ENCODE results near the genes LLGL2, SAP30BP and EXOC7.

DNA sequence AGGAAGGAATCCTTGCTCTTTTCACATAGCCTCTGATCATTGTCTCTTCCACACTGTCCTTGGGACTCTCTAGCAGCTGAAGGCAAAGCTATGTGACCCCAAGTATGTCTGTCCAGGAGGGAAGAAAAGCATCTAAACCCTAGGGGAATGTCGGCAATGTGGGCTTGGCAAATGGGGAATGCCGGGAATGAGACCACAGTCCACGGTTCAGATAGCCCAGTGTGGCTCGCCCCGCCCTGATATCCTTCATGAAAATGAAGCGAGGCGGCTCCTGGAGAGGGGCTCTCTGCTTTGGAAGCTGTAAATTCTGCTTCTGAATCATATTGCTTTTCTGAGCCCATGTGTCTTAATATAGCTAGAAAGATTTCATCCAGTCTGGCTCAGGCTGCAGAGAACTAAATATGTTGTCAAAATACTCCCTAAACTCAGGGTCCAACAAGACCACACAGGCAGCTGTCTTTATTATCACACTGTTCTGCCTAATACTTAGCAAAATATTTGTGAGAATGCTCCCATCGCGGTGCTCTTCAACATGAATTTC lies 25.0 kb upstream of the GRB2 start:
- PRO-cap, 3 experiments: no peak in any of the 3 experiments
- RRBS: no CpG with 5 or more reads among the region's 9 CpGs

GRCh38 chr17:75456768-75457649 lies 574 bp downstream of the TMEM94 start:
- PRO-cap, 3 experiments: no peak in any of the 3 experiments
- RRBS: 4% methylated on average over 6 of the region's 48 CpGs

DNA sequence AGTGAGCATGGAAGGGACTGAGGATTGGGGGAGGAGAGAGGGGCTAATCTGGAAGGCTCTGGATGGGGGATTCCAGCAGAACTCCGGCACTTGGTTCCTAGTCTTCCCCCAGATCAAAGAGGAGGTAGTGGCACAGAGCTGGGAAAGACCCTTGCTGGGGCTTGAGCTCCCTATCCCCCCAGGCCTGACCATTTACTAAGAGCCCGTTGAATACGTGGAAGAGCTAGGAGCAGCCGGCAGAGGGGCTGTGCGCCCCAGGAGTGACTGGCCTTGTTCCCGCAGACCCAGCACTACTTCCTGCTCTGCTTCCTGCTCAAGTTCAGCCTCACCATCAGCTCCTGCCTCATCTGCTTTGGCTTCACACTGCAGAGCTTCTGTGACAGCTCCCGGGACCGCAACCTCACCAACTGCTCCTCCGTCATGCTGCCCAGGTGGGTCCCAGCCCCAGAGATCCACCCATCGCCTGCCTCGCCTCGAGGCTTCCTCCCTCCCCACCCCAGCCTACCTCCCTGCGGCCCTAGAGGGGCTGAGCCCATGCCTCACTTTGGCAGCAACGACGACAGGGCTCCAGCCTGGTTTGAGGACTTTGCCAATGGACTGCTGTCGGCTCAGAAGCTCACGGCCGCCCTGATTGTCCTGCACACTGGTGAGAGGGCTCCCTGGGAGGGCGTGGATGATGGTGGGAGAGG lies 17.3 kb downstream of the CASKIN2 start:
- PRO-cap, 3 experiments: no peak in any of the 3 experiments
- RRBS: no CpG with 5 or more reads among the region's 19 CpGs

GRCh38 chr17:75511516-75512615 lies 3.5 kb downstream of the CASKIN2 start:
- PRO-cap, 3 experiments: no peak in any of the 3 experiments
- RRBS: no CpG with 5 or more reads among the region's 13 CpGs

- PRO-cap, 3 experiments: peak in 3 of 3 experiments; most common plus-strand start chr17:75525697 (in 3)
- RRBS: 2% methylated on average over 27 of the region's 32 CpGs
Observed at GRCh38 chr17:75525647-75525867, at the start of gene LLGL2. Gene LLGL2, plus strand, starts transcription at chr17:75525697.

GRCh38 chr17:75549740-75550236 lies 24.3 kb downstream of the LLGL2 start:
- PRO-cap, 3 experiments: peak in 1 of 3 experiments; most common minus-strand start chr17:75549950 (in 1)
- RRBS: no CpG with 5 or more reads among the region's 14 CpGs

DNA sequence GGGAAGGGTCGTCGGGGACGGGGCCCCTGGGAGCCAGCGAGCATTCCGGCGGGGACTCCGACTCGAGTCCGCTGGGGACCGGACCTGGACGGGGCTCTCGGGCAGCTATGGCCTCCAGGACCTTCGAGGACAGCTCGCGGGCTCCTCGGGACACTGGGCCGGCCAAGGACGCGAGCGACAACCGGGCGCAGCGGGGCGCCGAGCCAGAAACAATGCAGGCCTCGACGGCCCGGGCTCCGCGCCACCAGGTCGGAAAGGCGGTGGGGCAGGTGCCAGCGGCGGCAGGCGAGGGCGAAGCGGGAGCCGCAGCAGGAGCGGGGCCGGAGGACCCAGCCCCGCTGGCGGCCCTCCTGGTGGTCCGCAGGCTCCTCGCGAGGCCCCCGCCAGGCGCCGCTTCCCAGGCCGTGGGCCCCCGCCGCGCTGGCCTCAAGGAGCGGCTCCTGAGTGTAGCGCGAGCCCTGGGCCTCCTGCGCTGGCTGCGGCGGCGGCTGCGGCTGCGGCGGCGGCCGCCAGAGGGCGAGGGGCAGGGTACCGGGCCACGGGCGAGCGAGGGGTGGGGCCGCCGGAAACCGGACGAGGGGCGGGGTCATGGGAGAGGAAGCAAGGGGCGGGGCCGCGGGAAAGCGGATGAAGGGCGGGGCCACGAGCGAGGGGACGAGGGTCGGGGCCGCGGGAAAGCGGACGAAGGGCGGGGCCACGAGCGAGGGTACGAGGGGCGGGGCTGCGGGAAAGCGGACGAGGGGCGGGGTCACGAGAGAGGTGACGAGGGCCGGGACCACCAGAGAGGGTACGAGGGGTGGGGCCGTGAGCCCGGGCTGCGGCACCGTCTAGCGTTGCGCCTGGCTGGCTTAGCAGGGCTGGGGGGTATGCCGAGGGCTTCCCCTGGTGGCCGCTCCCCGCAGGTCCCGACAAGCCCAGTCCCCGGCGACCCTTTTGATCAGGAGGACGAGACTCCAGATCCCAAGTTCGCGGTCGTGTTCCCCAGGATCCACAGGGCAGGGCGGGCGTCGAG lies 1.4 kb downstream of the MYO15B start:
- PRO-cap, 3 experiments: peak in 3 of 3 experiments; most common plus-strand start position 630 of the sequence (in 3); most common minus-strand start position 478 of the sequence (in 2)
- RRBS: 1% methylated on average over 38 of the region's 119 CpGs

- PRO-cap, 3 experiments: no peak in any of the 3 experiments
- RRBS: no CpG with 5 or more reads among the region's 5 CpGs
Observed at GRCh38 chr17:75642304-75642783, 3.7 kb upstream of the SMIM6 start.

GRCh38 chr17:75666968-75668135 lies at the start of gene SAP30BP:
Gene SAP30BP, plus strand, starts transcription at chr17:75667338.
- PRO-cap, 3 experiments: peak in 3 of 3 experiments; most common plus-strand start chr17:75667328 (in 3); most common minus-strand start chr17:75667181 (in 3)
- RRBS: under 1% methylated on average over 13 of the region's 61 CpGs

GRCh38 chr17:75684178-75685491 lies 17.5 kb downstream of the SAP30BP start:
- PRO-cap, 3 experiments: peak in 2 of 3 experiments; most common plus-strand start chr17:75685277 (in 2); most common minus-strand start chr17:75684949 (in 1)
- RRBS: no CpG with 5 or more reads among the region's 18 CpGs

GRCh38 chr17:75703385-75704262 lies 17.6 kb upstream of the ITGB4 start:
- PRO-cap, 3 experiments: no peak in any of the 3 experiments
- RRBS: no CpG with 5 or more reads among the region's 20 CpGs

DNA sequence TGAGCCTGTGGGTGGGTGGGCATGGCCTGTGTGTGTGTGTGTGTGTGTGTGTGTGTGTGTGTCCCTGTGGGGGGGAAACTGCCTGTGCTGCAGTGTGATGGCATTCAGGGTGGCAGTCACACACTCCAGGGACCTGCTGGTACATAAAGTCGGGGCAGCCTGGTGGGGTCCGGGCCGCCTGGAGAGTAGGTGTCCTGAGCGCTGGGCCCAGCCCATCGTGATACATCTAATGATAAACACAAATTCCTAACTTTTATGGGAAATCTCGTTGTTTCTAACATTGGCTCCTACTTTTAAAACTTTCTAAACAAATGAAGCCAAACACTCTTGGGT lies 1.4 kb downstream of the ITGB4 start:
- PRO-cap, 3 experiments: no peak in any of the 3 experiments
- RRBS: no CpG with 5 or more reads among the region's 6 CpGs

DNA sequence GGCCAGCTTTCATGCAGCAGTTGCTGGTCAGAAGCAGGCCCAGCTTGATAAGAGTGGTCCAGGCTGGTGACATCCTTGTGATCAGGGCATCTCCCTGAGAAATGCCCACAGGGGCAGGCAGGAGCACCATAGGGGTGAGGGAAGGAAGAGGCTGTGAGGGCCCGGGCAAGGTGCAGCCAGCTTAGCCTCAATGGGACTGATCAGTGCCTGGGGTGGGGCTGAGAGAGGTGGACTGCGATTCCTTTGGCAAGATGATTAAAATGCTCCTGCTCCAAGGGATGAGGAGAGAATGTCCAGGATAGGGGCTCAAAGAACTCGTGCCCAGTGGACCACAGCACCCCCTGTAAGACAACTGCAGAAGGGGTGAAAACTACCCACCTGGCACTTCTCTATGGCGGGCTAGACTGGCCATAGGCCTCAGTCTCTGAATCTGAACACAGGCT lies 5.0 kb downstream of the H3-3B start:
- PRO-cap, 3 experiments: no peak in any of the 3 experiments
- RRBS: no CpG with 5 or more reads among the region's 4 CpGs

- PRO-cap, 3 experiments: no peak in any of the 3 experiments
- RRBS: no CpG with 5 or more reads among the region's 17 CpGs
Observed at GRCh38 chr17:75848415-75849153, 4.4 kb upstream of the UNC13D start.

- PRO-cap, 3 experiments: no peak in any of the 3 experiments
- RRBS: no CpG with 5 or more reads among the region's 10 CpGs
Observed at GRCh38 chr17:75873524-75874033, 4.8 kb downstream of the TRIM47 start.

GRCh38 chr17:75922988-75923606 lies 17.7 kb downstream of the FBF1 start:
- PRO-cap, 3 experiments: no peak in any of the 3 experiments
- RRBS: no CpG with 5 or more reads among the region's 12 CpGs

DNA sequence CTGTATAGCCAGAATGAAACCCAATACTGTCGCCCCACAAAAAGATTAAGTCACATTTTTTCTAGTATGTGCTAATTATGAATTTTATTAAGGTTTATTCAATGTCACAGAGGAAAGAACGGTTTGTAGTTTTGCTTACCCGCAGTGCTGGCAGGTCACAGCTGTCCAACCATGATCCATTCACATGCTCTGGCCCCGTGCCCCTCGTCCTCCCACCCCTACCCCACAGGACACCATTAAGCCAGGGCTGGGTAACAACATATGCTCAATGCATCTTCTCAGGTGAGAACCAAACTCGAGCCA lies 561 bp upstream of the FBF1 start:
- PRO-cap, 3 experiments: no peak in any of the 3 experiments
- RRBS: no CpG with 5 or more reads among the region's 6 CpGs

- PRO-cap, 3 experiments: no peak in any of the 3 experiments
- RRBS: no CpG with 5 or more reads among the region's 10 CpGs
Observed at GRCh38 chr17:76003111-76003664, 2.5 kb downstream of the CDK3 start.

DNA sequence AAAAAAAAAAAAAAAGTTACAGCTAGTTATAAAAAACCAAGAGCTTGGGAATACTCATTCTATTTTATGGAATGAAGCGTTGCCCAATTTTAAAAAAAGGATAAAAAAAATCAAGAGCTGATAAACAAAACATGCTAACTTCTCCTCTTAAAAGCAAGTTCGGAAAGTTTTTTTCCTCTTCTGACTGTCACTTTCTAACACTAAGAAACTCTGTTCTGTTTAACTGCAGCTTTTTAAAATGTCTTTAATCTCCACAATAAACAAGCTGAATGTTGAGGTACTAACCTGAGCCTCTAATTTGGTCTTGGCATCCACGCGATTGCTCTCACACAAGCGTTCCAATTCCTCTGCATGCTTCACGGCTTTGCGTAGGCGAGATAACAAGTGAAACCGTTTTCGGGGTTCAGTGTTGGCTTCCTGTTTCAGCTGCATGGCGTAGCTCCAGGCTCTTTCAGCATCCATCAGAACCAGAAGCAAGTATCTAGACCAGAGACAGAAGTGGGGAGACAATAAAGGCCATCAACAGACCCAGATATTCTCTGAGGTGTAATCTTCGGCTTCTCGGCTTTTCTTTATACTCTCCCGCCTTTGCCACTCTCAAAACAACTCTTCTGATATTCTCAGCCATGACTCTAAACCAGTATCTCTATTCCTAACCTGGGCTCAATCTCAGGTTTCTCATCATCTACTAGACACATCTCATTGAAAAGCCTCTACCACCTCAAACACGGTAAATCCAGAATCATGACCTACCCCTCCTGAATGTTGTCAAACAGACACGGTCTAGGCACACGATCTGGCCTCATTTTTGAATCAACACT lies 8.4 kb downstream of the SRP68 start:
- PRO-cap, 3 experiments: no peak in any of the 3 experiments
- RRBS: no CpG with 5 or more reads among the region's 17 CpGs

GRCh38 chr17:76103584-76104443 lies at the start of gene EXOC7:
Gene EXOC7, minus strand, starts transcription at chr17:76103787.
- PRO-cap, 3 experiments: peak in 3 of 3 experiments; most common plus-strand start chr17:76103876 (in 3); most common minus-strand start chr17:76103754 (in 3)
- RRBS: 3% methylated on average over 6 of the region's 54 CpGs

Measured in breast (tissue), 4 donors.